ENCODE measurements around the genes NOL9 and PARK7.

DNA sequence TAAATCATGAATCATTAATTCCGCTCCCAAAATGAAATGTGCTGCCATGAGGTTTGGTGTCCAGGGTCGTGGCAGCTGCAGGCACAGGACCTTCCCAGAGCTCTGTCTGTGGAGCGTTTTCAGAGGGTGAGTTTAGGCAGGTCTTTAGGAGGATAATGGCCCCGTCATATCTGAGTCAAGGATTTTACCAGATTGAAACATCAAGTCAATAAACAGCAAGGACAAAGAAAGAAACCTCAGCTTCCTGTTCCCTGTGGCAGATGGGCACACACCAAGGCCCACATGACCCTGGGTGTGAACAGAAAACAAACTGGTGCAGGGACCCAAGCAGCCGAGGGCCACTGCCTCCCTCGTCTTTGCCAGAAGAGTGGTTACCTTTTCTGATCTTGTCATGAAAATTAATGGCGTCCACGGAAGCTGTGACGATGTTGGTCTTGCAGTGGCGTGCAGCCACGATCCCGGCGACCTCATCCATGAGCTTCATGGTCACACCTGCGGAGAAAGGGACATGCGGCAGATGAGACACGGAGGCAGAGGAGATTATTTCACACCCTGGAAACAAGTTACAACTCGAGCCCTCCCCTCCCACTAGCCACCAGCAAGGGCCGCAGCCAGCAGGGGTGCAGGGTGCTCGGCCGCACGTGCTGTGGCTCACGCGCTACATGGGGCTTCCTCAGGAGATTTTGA, 33.7 kb upstream of the GPR153 start:
- PRO-cap: no peak
- RAMPAGE, long total RNA, 4 experiments: start-site peak on the minus strand in 1 of 4 experiments, centred at position 478 of the sequence, 5 reads per replicate

DNA sequence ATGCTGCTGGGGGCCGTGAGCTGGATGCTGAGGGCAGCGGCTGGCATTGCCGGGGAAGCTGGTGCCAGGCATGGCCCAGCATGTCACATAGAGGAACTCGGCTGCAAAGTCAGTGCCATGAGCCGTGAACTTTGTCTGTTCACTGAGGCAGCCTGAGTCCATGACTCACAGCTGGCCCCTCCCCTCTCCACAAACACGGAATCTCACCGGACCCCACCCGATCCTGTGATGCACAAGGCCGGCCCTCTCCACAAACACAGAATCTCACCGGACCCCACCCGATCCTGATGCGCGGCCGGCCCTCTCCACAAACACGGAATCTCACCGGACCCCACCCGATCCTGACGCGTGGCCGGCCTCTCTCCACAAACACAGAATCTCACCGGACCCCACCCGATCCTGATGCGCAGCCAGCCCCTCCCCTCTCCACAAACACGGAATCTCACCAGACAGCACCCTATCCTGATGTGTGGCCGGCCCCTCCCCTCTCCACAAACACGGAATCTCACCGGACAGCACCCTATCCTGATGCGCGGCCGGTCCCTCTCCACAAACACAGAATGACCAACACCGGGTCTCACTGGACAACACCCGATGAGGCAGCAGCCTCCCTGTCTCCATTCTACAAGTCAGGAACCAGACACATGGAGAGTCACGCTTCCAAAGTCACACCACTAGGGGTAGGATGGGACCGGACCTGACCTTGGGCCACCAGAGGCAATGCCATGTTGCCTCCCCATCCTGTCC, 39.6 kb upstream of the GPR153 start:
- PRO-cap: bidirectional peak, plus-strand start at position 220 of the sequence, minus-strand start at position 111 of the sequence
- RAMPAGE, long total RNA, 4 experiments: no peak in any of the 4 experiments

DNA sequence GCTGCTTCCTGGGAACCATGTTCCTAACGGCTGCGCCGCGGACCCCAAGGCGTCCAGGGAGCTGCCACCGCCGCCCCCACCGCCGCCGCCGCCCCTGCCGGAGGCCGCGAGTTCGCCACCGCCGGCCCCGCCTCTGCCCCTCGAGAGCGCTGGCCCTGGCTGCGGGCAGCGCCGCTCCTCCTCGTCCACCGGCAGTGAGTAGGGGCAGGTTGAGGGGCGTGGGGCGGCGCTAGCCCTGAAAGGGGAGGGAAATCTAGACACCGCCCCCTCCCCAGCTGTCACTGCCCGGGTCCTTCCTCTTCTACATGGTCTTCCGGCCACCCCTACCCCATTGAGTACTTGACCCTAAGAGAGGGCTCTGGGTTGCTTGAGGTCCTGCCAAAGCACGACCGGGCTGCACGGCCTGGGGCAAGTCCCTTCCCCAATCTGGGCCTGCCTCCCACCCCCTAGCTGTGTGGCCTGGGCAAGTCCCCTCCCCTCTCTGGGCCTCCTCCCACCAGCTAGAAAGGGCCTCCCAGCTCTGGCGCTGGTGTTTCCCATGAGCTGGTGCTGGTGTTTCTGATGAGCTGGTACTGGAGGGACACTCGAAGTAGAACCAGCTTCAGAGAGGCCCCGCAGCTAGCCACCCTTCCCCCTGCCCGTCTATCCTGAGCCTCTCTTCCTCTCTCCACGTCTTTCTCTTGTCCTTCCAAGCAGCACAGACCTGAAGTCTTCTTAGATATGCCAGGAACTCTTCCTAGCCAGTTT, 16.9 kb downstream of the TNFRSF25 start:
- PRO-cap: bidirectional peak, plus-strand start at position 207 of the sequence, minus-strand start at position 196 of the sequence; bidirectional peak, plus-strand start at position 569 of the sequence, minus-strand start at position 428 of the sequence
- RAMPAGE, long total RNA, 4 experiments: start-site peak on the plus strand in 1 of 4 experiments, centred at position 132 of the sequence, 16 reads per replicate

DNA sequence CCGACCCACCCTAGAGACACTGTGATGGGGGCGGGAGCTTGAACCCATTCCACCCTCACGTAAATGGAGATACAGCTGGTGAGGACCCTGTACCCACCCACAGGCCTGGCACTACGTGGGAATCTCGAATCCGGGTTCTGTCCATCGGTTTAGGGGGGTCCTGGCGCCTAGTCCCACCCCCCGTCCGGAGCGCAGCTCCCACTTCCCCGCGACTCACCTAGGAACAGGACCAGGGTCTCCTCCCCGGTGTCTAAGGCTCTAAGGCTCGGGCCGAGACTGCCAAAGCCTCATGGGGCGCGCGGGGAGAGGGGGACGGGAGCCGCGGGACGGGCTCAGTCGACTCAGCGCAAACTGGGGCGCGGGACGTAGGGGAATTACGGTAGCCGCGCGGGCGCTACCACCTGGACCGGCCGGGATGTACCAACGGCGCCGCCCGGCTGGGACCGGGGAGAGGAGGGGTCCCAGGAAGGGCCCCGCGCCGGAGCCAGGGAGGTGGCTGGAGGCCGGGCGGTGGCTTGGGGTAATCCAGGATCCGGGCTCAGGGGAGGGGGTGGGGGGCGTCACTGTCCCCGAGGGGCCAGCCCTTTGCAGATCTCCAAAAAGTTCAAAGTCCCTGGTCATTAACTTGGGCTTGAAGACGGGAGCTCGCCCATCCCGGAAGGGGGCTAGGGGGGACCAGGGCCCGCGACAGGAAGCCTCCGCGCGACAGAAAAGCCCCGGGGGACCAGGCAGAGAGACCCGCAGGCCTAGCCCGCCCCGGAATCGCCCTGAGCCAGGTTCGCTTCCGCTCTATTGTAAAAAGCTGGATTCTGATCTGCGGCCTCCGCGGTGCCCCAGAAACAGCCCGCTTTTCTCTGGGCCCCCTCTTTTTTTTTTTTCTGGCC, 997 bp downstream of the PLEKHG5 start:
- PRO-cap: bidirectional peak, plus-strand start at position 423 of the sequence, minus-strand start at position 353 of the sequence
- RAMPAGE, long total RNA, 4 experiments: start-site peak on the minus strand in 1 of 4 experiments, centred at position 416 of the sequence, 9 reads per replicate

DNA sequence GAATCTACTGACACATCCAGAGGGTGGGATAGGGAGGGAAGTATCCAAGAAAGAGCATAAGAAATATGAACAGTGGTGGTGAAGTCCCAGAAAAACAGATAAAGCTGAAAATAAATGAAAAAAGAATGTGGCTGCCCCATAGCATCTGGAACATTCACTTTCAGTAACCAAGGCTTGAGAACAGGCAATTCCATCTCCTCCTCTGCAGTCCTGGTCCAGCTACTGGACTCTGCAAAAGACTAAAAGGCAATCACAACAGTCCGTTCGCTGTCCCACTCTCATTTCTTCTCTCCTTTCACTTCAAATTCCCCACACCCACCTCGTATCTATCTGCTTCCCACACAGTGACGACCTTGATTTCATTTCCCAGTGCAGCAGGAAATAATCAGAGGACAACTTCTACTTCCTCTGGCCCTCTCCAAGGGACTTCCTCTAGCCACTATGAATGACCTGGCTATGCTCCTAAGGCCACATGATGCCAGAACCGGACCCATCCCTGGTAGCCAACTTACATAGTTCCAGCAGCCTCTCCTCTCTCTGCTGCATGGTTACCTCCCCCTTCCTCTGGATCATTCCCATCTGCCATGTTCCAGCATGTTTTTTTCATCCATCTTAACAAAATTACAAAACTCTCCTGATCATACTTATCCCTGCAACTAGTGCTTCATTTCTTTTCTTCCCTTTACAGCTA, 8.0 kb downstream of the NOL9 start:
- PRO-cap: no peak
- RAMPAGE, long total RNA, 4 experiments: start-site peak on the minus strand in 1 of 4 experiments, centred at position 333 of the sequence, 5 reads per replicate

GRCh38 chr1:6554093-6555008, at the start of gene NOL9:
Gene NOL9 (minus strand): TSS chr1:6554513.
- PRO-cap: bidirectional peak, plus-strand start at chr1:6554636, minus-strand start at chr1:6554513
- RAMPAGE, long total RNA, 4 experiments: no peak in any of the 4 experiments

DNA sequence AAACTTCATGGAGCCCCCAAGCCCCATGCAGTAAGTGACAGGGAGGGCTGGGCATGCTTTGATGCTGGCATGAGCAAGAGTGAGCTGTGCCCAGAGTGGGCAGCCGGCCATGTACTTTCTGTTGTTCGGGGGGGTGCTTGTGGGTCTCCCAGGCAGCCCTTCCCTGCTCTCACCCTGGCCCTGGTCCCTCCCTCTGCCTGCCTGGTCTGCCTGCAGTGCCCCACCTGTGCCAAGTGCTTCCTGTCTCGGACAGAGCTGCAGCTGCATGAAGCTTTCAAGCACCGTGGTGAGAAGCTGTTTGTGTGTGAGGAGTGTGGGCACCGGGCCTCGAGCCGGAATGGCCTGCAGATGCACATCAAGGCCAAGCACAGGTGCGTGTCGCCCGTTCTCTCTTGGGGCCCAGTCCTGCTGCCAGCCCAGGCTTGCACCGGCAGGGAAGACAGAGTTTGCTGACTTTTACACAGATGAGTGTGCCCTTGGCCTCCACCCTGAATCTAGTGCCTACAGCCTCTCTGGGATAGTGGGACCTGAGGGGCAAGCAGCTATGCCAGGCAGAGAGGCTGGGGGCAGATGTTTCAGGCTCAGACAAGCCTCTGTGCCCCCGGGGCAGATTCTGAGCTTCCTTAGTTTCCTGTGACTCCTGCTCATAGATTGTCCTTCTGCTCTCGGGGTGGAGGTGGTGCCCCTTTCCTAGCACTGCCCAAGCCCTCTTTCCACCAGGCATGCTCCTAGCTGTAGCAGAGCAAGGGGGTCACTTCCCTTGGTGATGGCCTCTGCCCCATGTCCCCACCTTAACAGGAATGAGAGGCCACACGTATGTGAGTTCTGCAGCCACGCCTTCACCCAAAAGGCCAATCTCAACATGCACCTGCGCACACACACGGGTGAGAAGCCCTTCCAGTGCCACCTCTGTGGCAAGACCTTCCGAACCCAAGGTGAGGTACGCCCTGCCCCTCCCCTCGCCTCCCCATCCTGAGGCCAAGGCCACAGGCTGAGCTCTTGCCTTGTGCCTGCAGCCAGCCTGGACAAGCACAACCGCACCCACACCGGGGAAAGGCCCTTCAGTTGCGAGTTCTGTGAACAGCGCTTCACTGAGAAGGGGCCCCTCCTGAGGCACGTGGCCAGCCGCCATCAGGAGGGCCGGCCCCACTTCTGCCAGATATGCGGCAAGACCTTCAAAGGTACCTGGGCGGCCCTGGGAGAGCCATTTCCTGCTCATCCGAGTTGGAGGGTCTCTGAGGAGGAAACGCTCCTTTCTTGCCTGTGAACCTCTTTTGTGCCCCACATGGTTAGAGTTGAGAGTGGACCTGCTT, 7.9 kb downstream of the ZBTB48 start:
- PRO-cap: no peak
- RAMPAGE, long total RNA, 4 experiments: no peak in any of the 4 experiments

DNA sequence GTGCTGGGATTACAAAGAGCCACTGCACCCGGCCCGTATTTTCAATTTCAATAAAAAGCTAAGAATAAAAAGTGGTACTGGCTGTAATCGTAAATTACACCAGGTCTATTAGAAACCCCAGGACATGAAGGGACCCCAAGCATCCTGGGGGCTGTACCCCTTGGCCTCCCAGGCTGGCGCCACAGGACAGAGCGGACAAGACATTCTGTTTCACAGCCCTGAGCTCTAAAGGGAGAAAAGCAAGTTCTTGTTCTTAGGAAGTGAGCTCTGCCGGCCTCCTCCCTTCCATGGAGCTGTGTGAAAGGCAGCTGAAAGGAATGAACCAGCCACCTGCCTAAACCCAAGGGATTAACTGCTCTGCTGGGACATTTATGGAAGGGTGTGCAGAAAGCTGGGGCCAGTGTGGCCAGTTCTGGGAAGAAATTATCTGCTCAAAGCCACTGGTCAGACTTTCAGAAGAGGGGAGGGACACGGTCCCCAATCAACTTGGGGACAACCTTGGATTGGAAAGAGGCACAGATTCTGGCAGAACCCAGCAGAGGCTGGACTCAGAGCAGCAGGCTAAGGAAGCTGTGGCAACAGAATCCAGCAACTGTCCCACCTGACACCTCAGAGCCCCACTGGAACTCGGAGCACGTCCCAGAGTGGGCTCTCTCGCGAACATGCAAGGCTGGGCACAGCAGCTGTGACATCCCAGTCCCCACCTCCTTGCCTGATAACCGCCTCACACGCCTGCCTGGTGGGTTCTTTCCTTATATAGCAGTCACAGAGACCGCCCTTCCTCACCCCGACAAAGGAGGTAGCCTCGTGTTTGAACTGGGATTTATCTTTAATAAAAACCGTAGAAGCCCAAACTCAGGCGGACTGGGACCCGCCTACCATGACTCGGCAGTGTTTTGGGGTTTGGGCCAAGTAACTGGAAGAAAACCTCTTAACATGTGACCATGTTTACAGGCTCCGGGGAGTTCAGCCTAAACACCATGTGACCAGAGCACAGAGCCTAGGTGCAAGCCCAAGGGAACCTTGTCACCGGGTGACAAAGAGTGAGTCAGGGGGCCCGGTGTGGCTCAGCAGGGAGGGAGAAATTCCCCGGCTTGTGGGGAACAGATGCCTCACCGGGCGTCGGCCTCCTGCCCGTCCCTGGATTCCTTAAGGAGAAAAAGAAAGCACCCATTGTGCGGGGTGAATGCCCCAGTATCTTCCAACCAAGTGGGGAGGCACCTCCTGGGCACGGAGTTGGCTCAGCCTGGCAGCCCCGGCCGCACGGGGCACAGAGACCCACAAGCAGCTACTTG, 1.9 kb downstream of the KLHL21 start:
- PRO-cap: bidirectional peak, plus-strand start at position 1,036 of the sequence, minus-strand start at position 728 of the sequence; unidirectional peak, plus-strand start at position 1,236 of the sequence
- RAMPAGE, long total RNA, 4 experiments: no peak in any of the 4 experiments

DNA sequence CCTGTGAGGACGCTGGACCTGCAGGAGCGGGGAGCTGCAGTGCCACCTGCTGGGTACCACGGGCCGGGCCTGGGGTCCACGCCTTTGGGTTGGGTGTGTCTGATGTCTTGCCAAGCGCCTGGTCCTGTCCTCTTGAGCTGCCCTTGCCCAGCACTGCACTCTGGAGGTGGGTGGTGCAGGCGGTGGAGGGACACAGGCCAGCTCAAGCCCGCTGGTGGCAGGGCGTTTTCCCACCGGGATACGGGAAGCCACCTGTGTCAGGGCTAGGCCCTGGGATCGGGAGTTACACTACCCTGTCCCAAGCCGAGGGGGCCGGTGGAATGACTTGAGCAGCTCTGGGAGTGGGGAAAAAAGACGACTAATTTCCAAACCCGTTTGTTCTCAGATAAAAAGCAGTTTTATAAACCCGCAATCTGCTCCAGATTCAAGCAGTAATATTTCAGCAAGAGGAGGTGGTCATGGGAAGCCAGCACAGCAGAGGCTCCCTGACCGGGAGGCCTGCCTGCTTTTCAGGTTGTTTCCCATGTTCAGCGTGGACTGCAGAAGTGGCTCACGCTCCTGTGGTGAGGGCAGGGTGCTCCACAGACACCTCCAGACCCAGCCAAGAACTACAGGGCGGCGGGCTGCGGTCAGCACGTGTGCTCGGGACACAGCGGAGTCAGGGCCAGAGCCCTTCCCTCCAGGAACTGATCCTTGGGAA, 10.2 kb downstream of the THAP3 start:
- PRO-cap: no peak
- RAMPAGE, long total RNA, 4 experiments: no peak in any of the 4 experiments

GRCh38 chr1:6700658-6701087, 943 bp downstream of the DNAJC11 start:
- PRO-cap: no peak
- RAMPAGE, long total RNA, 4 experiments: no peak in any of the 4 experiments

GRCh38 chr1:6724317-6725220, 23.0 kb upstream of the DNAJC11 start:
- PRO-cap: no peak
- RAMPAGE, long total RNA, 4 experiments: no peak in any of the 4 experiments

- PRO-cap: no peak
- RAMPAGE, long total RNA, 4 experiments: start-site peak on the plus strand in 2 of 4 experiments, at chr1:6849241-6849418 at its widest, 10 to 32 reads per replicate
These were observed 63.8 kb downstream of the CAMTA1 start for GRCh38 chr1:6848852-6849704.

DNA sequence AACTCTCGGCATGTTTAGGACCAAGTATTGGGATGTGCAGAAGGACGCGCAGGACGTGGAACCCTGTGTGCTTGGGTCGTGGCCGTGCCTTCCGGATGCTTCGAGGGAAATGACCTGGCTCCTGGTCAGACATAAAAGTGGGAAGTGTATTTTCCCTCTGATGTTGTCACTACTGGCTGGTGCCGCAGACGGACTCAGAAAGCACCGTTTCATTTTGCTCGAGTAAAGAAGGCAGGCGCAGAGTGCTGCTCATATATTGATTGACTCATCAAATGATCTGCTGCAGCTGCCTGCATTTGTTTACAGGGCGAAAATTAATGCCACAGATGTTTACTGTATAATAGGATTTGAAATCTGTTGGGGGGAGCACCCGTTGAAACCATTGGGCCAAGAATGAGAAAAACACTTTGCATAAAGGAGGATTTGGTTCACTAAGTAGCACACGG, 365.5 kb downstream of the CAMTA1 start:
- PRO-cap: no peak
- RAMPAGE, long total RNA, 4 experiments: no peak in any of the 4 experiments

- PRO-cap: no peak
- RAMPAGE, long total RNA, 4 experiments: no peak in any of the 4 experiments
These were observed 467.5 kb downstream of the CAMTA1 start for GRCh38 chr1:7252619-7253299.

- PRO-cap: bidirectional peak, plus-strand start at chr1:7265932, minus-strand start at chr1:7265798
- RAMPAGE, long total RNA, 4 experiments: no peak in any of the 4 experiments
These were observed 480.6 kb downstream of the CAMTA1 start for GRCh38 chr1:7265533-7266613.

GRCh38 chr1:7552192-7552920, 218.7 kb upstream of the VAMP3 start:
- PRO-cap: no peak
- RAMPAGE, long total RNA, 4 experiments: no peak in any of the 4 experiments

DNA sequence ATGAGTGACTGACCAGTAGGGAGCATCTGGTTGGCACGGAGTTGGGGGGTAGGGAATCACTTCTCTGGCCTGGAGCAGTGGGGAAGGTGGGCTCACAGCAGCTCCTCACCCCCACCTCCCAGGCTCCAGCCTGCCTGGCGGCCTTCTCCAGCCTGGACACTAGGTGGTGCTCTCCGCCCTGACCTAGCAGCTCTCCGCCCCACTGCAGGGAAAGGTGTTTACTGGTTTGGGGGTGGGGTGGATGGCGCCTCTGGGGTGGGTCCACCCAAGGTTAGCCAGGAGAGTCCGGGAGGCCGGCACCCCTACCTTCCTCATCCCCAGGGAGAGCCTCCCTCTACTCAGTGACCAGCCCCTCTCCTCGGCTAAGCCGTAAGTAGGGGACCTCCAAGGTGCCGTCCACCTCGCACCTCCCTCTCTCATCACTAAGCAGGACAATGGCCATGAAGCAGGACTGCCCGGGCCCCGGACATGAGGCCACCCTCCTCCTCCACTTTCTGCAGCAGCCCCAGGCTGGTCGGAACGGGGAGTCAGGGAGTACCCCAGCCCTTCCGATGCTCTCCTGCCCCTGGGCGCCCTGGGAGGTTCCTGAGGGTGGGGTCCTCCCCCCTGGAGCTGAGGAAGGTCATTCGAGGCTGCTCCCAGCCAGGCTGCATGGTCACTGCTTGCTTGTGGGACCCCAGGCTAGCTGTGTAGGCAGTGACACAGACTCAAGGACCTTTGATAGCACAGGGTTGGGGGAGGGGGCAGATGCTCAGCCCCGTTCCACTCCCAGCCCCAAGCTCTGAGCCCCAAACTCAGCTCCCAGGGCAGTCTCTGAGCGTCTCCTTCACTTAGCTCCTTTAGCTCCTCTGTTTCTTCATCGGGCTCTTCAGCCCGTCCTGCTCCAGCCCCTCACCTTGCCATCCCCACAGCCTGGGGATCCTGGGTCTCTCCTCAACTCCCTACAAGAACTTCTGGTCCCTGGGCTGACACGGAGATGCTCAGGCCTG, 101.3 kb upstream of the VAMP3 start:
- PRO-cap: no peak
- RAMPAGE, long total RNA, 4 experiments: no peak in any of the 4 experiments

DNA sequence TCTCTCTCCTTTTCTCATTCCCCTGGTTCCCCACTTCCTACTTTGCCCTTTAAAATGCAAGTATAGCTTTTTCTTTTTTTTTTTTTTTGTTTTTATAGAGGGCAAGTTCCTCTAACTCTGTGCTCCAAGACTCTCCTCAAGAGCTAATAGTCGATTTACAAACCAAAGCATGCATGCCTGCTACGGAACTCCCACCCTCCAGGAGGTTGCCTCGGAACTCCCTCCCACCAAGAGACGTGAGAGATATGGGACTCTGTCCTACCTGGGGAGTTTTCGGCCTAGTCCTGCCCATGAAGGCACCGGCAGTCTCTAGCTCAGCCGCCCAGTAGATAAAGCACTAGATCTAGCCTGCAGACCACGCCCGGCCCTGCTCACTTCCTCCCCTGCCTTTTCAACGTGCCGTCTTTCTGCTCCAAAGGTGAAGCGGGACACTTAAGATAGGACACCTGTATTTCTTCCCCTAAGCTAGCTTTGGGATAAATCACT, 27.7 kb downstream of the TNFRSF9 start:
- PRO-cap: no peak
- RAMPAGE, long total RNA, 4 experiments: start-site peak on the minus strand in 1 of 4 experiments, centred at position 329 of the sequence, 5 reads per replicate

GRCh38 chr1:7961383-7962395, at the start of gene PARK7:
Gene PARK7 (plus strand): TSS chr1:7961711.
- PRO-cap: bidirectional peak, plus-strand start at chr1:7961680, minus-strand start at chr1:7961458
- RAMPAGE, long total RNA, 4 experiments: start-site peak on the plus strand in 4 of 4 experiments, at chr1:7961678-7961757 at its widest, 35 to 405 reads per replicate

DNA sequence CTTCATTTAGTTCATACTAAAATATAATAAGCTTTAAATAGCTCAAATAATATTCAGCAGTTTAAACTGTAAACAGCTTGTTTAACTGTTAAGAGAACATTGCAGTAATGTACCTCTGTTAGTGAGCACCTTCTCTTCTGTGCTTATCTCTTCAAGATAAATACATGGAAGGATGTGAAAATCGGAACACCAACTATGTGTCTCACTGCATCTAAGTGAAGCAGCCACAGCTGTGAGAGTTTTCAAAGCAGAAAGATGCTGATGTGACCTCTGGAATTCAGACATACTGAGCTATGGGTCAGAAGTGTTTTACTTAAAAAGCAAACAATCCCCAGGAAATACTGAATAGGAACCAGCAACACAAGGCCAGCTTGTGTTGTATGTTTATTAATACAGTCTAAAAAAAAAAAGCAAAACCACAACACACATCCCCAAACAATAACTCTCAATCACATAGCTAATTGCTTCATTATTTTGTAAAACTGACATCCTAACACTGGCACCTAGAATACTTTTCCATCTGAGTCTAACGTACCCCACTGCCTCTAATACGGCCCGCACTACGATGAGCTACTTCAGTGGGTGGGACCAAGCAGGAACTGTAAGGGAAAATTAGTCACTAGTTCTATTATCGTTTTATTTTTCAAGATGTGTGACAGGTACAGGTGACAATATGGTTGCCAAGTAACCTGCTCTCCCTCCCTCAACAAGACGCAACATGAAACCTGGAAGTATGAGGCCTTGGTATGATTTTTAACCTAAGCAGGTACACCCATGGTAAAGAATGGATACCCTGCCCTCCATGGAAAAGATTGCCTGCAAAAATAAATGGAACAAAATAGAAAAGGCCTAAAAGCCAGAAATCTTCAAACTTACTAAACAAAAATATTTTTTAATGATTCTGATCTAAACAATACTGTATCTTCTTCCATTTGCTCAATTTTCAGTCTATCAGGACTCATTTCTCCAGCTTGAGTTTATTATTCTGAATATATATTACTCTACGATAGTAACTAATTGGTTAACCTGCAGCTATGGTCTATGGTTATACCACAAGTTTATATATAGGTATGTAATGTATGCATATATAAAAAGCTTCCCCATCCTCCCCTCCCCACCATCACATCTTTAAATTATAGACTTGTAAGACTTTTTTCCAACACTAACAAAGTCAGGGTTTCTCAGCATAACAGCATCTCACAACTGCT, 13.8 kb downstream of the ERRFI1 start:
- PRO-cap: no peak
- RAMPAGE, long total RNA, 4 experiments: no peak in any of the 4 experiments